SJSA1 (cell line): ENCODE measurements around a stretch of chr2.

- RAMPAGE, long total RNA = no peak
Observed at GRCh38 chr2:20108-20399, 26.3 kb downstream of the FAM110C start.

GRCh38 chr2:260290-261172 is 3.3 kb downstream of the SH3YL1 start:
- RAMPAGE, long total RNA = no peak

GRCh38 chr2:437801-438508 is 150.1 kb upstream of the ALKAL2 start:
- RAMPAGE, long total RNA = no peak

DNA sequence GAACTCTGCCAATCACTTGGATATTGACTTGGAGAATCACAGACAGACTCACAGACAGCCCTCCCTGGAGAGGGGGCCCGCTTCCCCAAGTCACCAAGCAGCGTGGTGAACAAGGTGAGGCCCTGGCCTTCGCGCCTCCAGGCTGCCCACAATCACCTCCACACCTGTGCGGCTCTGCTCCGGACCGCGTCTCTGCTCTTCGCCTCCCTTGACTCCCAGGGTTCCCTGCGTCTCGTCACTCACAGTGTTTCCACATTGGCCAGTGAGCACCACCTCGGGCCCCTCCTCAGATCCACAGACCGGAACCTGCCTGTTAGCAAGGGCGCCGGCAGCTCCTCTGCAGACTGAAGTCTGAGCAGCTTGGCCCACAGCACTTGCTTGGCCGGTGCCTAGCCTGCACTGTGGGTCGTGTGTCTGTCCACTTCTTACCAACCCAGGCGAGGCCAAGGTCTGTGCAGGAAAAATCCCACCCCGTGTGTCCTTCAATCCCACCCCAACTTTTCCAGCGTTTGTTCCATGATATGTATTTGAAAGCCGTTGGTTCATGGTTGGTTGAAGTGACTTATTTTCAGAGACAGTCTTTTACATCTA is 155.3 kb upstream of the ALKAL2 start:
- RAMPAGE, long total RNA = no peak

- RAMPAGE, long total RNA = no peak
Observed at GRCh38 chr2:628617-629007, 48.6 kb downstream of the TMEM18 start.

- RAMPAGE, long total RNA = no peak
Observed at GRCh38 chr2:669411-669922, 7.7 kb downstream of the TMEM18 start.

DNA sequence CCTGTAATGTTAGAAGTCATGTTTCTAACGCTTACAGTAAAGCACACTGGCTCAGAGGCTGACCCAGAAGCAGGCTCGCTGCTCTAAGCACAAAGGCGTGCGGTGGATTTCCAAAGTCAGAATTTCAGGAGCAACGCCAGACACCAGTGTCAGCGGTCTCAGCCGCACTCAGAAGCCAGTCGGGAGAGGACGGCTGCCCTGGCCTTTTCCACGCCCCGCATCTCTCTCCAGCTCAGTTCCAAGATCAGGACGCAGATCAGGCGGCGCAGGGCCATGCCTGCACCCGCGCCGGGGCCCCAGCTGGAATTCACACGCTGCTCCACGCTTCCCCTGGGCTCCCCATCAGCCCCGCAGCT is 14.5 kb upstream of the TMEM18 start:
- RAMPAGE, long total RNA = no peak

DNA sequence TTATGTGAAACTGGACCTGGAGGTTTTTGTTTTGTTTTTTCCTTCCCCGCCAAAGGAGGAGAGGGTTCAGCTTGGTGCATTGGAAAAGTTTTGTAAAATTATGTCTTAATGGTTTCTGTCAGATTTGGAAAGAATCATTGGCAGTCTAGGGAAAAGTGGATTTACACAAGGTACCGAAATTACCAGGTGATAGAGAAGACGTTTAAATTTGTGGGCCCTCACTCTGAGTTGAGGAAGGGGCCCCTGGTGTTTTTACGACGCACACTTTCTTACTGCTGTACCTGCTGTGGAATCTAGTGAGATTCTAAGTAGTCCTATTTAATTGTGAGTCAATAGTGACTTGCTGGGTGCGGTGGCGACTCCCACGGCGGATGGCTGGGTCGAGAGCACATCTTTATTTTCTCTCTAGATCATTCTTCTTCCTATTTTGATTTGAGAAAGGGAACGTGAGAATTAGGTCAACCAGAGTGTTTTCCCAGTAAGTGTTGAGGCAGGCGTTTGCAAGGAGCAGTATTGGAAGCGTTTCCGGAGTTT is 64.5 kb upstream of the TMEM18 start:
- RAMPAGE, long total RNA = no peak

- RAMPAGE, long total RNA = no peak
Observed at GRCh38 chr2:866255-866674, 84.4 kb upstream of the SNTG2 start.

DNA sequence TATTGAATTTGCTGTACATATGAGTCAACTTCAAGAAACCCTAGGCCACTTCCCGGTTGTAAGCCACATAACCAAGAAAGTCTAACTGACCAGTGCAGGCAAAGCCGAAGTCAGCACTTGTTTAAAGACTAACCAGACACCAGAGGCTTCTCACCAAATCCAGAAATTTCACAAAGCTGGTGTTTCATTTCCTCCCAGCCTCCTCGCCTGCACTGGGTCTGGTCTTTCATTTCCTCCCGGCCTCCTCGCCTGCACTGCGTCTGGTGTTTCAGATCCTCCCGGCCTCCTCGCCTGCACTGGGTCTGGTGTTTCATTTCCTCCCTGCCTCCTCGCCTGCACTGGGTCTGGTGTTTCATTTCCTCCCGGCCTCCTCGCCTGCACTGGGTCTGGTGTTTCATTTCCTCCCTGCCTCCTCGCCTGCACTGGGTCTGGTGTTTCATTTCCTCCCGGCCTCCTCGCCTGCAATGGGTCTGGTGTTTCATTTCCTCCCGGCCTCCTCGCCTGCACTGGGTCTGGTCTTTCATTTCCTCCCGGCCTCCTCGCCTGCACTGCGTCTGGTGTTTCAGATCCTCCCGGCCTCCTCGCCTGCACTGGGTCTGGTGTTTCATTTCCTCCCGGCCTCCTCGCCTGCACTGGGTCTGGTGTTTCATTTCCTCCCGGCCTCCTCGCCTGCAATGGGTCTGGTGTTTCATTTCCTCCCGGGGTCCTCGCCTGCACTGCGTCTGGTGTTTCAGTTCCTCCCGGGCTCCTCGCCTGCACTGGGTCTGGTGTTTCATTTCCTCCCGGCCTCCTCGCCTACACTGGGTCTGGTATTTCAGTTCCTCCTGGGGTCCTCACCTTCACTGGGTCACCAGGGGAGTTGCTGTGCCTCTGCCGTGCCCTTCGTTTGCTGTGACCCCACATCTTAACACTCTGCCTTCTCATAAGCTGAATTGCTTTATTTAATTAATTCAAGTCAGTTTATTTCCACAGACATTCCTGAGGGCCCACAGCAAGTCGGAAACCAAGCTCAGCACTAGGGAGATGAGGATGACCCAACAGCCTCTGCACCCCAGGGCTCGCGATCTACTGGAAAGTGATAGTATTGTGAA is 40.8 kb upstream of the SNTG2 start:
- RAMPAGE, long total RNA = no peak

DNA sequence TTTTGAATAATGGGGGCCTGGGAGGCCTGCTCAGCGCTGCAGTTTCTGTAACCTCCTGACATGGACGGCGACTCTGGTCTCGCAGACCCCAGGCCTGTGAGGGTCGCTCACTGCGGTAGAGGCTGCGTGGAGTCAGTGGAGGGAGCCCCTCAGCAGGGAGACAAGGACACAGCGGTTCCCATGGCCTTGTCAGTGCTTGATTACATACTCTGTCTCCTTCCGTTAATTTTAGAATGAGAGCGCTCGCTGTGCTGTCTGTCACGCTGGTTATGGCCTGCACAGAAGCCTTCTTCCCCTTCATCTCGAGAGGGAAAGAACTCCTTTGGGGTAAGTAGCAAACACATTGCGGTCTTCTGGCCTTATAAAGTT is 897 bp downstream of the TPO start:
- RAMPAGE, long total RNA = no peak

- RAMPAGE, long total RNA = no peak
Observed at GRCh38 chr2:1493182-1493883, 80.1 kb downstream of the TPO start.

GRCh38 chr2:1564294-1564797 is 151.1 kb downstream of the TPO start:
- RAMPAGE, long total RNA = no peak

GRCh38 chr2:1590521-1591211 is 153.6 kb downstream of the PXDN start:
- RAMPAGE, long total RNA = no peak

GRCh38 chr2:1604844-1605510 is 139.3 kb downstream of the PXDN start:
- RAMPAGE, long total RNA = no peak

DNA sequence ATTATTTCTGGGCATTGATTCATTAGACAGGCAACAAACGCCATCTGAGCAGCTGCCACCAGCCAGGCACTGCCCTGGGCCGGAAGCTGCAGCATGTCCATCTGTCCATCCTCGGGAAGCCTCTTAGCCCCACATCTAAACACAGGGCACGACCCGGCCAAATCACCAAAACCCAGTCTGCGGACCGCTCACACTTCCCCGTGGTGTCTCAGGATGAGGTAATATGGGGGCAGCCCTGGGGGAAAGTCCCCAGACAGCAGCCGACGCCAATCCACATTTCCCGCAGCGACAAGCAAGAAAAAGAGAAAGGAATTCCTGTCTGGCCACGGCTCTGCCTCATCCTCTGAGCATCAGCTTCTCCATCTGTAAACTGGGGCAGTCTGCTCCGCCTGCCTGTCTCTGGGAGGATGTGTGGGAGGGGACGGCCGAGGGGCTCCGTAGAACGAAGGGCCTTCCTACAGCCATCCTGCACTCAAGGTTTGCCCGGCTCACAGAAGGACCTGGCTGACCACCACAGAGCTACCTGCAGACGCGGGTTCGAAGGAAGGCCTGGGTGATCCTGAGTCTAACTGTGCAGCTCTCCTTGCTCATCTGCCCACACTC is 138.6 kb downstream of the PXDN start:
- RAMPAGE, long total RNA = no peak

GRCh38 chr2:1617416-1618187 is 126.7 kb downstream of the PXDN start:
- RAMPAGE, long total RNA = no peak

- RAMPAGE, long total RNA = no peak
Observed at GRCh38 chr2:2324163-2324888, 6.7 kb downstream of the MYT1L start.

DNA sequence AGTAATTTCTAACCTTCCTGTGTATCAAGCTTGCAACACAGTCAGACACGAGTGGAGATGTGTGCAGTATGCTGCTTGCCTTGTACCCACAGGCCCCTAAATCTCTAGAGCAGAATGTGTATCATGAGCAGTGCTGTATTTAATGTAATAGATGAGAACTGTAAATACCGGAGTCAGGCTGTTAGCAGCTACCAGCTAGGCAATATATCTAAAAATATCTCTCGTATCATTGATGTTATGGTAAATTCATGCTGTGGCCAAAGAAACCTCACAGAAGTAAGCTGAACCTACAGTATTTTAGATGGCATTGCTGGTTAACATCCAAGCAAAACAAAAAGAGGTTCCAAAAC is 6.2 kb downstream of the MYT1L start:
- RAMPAGE, long total RNA = no peak

DNA sequence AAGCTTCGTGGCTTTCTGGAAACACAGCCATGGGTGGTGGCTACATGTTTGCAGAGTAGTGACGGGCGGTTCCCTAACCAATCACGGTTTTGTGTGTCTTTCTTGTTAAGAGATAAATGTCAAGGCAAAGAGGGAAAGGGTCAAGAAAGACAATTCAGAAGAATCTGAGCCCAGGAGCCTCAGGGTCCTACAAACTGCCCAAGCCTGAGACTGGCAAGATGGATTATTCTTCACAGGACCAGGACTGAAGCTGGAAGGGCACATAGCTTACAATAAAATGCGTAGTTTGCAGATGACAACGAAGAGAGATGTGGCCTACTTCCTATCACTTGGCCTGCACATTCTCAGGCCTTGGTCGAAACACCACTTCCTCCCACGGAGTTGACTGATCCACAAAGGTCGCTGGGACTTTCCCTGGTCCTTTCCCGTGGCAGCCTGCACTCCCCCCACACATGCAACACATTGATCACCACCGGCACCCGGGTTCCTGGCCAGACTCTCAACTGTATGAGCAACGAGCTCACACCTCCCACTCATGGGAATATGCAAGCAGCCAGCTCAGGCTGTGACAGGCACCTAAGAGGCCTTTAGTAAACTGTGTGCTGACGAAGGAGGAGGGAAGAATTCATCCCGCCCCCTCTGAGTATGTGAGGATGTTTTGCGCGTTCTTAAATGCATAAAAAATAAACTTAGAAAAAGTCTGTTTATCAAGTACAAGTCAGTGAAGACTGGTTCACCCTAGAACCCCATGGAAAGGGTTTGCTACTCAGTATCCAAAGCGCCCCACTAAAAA is 154.6 kb downstream of the EIPR1 start:
- RAMPAGE, long total RNA = no peak